Occipital lobe (tissue), 2 donors: Measurements from ENCODE around the gene SC5D.

DNA sequence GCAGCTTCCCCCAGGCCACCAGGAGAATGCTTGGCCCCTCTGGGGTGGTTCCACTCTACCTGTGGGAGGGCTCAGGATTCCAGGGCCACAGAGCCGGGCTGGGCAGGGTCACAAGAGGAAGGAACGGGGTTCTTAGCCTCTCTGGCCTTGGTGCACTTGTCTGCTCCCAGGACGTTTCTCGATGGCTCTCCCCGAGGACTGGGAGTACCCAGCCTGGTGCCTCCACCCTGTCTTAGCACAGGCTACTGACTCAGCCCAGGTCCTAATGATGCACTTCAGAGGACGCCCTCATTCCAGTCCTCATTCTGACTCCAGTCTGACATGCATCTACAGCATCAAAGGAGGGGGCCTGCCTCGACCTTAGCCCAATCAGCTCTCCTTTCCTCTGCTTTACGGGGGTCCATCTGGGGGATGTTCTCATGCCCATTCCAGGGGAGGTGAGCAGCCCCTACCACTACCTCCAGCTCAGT lies 1.1 kb downstream of the USP2 start:
- RAMPAGE, long total RNA: no peak

DNA sequence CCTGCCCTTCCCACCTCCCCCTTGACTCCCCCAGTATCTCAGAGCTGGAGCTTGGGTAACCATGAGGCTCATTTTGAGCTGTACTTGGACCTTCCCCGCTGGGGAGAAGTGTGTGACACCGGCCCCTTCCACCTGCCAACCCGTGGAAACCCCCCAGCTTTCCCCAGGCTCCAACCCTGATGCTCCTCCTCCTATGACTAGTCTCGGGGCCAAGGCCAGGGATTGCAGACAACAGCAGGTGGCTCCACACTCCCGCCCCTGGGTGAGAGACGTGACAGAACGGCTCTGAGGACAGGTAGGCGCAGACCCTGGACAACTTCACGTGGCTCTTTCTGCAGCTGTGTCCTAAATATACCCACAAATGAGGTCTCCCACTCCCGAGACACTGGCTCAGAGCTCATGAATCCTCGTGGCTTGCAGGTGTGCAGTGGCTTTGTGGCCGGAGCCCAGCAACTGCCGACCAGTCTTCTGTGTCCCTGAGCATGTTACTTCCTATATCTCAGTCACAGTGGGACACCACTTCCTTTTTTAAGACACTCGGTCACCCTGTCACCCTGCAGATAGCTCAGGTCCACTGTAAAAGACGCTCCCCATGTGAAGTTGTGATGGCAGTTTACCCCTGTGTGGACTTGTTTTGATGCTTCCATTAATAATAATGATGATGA lies 55.2 kb downstream of the NECTIN1 start:
- RAMPAGE, long total RNA: no peak

DNA sequence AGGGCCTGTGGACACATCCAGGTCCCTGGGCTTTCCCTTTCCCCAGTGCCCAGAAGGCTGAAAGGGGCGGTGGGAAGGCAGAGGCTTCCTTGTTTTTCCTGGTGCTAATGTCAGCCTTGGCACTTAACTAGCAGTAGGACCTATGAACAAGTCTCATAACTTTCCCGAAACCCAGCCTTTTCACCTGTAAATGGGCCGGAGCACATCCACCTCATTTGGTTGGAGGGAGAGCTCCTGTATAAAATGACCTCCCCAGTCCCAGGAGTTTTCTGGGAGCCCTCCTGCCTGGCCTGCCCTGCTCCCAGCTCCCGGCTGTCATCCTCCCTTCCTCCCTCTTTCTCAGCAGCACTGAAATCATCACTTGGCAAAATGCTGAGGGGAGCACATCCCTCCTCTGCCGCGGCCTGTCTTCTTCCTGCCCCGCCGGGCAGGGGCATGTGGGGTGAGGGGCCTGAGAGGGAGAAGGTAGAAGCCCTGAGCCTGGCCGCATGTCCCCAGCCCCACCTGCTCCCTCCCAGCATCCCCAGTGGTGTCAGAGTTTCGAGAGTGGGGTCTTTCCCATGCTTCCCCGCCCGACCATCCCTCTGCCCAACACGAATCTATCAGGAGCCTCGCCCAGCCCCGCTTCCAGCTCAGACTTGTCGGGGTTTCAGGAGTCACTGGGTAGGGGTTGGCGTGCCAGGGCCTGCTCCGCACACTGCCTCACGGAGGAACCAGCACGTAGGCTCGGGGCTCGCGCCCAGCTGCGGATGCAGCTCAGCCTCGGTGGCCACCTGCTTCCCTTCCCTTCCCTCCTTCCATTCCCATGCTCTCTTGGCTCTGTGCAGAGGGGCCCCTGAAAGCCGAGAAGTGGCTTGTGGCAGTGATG lies 37.2 kb downstream of the NECTIN1 start:
- RAMPAGE, long total RNA: no peak

DNA sequence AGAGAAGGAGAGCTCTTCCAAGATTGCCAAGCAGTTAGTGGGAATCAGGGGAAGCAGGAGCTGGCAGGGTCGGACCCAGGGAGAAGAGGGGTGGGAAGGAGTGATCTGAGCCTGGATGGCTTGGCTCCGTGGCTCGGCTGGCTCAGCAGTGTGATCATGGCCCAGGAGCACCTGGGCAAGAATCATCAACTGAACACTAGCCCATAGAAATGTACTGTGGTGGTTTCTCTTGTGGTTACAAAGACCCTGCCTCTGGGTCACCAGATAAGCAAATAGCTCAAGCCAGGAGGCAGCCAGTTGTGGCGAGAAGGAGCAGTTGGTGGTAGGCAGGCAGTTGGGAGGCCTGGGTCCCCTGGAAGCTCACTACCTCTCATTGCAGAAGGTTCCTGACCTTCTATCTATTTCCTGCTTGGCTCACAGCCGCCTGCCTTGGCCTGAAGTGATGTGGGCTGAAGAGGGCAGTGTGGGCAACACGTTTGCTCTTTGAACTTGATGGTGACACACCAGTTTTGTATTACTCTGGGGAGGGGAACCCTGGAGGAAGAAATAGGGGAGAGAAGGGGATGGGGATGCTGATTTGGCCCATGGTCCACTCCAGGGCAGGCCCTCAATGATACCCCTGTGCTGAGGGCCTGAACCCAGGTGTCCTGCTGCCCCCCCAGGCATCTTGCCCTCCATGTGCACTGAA lies 34.7 kb downstream of the NECTIN1 start:
- RAMPAGE, long total RNA: no peak

- RAMPAGE, long total RNA: no peak
Measured at GRCh38 chr11:120127183-120127598, 10.7 kb downstream of the TRIM29 start.

DNA sequence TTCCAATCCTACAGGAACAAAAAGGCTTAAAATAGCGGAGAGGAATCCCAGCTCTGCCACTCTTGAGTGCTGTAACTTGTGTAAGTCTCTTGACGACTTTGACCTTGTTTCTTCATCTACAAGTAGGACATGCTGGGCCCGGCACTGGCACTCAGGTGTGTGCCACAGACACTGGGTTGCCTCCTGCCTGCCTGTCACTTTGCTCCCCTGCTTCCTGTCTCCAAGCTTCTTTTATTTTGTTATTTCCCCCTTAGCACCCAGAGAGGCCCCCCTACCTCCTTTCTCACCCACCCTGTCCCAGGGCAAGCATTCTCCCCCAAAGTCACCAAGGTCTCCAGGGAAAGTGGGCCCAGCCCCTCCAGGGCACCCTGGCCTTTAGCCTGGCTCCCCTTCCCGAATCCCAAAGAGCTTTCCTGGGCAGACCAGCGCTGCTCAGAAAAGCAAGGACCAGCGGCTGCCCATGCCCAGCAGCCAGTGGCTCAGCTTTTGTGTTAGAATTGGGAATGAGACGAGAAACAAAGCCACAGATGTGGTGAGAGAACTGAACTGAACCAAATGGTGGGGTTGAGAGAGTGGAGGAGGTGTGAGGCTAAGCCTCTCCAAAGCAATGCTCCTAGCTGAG lies 4.5 kb downstream of the TRIM29 start:
- RAMPAGE, long total RNA: no peak

- RAMPAGE, long total RNA: no peak
Measured at GRCh38 chr11:120196936-120197916, 13.6 kb upstream of the OAF start.

- RAMPAGE, long total RNA: no peak
Measured at GRCh38 chr11:120219327-120220371, 8.8 kb downstream of the OAF start.

- RAMPAGE, long total RNA: no peak
Measured at GRCh38 chr11:120224777-120225894, 14.3 kb downstream of the OAF start.

- RAMPAGE, long total RNA: no peak
Measured at GRCh38 chr11:120432020-120432625, 79.4 kb upstream of the GRIK4 start.

DNA sequence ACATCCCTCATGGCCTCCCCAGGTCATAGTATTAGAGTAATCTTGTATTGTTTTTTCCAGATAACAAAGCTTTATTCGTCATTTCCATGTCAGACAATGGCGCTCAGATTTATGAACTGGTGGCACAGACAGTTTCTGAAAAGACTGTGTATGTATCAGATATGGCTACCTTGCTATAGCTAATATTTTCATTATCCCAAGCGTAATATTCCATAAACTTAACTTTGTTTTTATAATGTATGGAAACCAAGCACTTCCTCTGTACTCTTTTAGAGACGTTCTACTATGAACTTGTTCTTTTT lies 35.0 kb upstream of the GRIK4 start:
- RAMPAGE, long total RNA: no peak

DNA sequence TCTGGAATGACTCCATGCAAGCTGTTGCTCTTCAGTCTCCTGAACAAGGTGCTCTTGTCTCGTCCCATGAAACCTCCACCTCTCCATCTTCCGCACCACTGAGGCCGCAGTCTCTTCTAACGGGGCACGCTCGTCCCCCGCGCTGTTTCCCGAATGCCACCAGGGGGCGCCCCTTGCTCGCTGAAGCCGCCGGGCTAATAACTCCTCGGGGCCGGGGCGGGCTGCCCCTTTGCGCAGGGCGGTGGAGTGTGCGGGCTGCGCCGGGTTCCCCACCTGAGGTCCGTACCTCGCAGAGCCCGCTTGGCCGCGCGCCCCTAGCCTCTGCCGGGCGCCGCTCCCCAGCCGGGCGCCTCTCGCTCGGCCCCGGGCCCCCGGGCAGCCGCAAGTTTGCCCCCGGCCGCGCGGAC lies 467 bp upstream of the GRIK4 start:
- RAMPAGE, long total RNA: no peak

DNA sequence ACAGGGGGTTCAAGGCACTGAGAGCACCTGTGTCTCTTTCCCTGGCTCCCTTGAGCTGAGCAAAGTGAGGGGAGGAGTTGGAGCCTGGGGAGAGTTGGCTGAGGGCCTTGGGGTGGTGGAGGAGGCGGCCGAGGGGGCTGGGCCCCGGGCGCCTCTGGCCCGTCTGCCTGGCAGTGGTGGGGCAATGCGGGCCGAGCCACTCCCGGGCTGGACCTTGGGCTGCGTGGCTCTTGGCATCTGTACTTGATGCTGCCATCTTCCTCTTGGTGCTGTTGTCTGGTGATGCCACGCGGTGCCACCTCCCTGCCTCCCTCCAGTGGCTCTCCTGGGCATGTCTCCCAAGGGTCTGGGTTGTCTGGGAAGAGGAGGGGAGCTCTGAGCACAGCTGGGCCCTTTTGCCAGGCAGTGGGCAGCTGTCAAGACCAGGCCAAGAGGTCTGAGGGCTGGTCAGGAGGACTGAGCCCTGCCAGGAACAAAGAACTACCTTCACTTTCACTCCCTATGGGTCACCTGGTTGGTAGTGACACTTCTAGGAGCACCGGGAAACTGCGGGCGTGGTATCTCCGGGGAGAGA lies 1.3 kb downstream of the GRIK4 start:
- RAMPAGE, long total RNA: no peak

DNA sequence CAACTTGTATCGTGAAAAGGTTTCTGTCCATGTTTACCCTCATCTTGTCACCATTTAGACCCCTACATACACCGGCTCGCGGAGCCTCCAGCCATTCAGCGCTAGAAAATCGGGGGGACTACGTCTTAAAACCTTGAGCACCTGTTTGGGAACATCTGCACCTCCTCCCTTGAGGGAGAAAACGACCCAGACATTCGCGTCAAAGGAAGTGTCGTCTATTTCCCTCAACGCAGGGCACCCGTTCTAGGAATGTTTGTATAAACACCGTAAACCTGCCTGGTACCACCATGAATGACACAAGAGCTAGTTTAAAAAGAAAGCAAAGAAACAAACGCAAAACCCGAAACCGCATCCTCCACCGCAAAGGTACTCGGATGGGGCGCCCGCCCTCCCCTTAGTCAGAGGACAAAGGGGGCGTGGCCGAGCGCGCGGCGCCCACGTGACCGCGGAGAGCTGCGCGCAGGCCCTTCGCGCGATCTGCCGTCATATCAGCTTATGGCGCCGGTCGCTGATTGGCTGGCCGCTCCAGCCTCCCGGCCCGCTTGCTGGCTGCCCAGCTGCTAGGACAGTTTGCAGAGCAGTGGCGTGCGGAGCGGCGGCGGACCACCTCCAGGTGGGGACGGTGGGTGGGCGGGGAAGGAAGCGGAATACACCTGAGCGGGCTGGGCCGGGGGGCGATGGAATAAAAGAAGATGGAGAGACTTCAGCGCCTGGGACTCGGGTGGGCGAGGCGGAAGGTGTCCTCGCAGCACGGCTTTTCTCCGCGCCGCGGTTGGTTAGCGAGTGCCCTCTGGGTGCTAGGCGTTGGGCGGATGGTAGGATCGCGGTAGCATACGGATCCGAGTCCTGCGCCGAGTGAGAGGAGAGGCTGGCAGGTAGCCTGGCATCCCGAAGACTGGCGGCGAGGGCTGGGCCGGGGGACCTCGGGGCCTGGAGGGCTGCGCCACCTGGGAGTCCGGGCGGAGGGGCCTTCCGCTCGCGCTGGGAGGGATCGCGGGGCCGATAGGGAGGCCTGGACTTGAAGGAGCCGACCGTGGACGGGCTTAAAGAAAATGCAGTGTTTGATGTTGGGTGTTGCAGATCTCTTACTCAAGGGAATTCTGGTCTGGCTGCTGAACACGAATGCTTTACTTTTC lies at the start of gene SC5D:
Gene SC5D, plus strand, starts transcription at position 568 of the 1,136 bp plus-strand sequence.
- RAMPAGE, long total RNA: start-site peak on the plus strand centred at position 558 of the sequence, 66 bp wide, 742 and 713 reads in 2 replicates

GRCh38 chr11:121377730-121378191 lies 74.4 kb upstream of the SORL1 start:
- RAMPAGE, long total RNA: no peak

GRCh38 chr11:121571558-121571901 lies 119.4 kb downstream of the SORL1 start:
- RAMPAGE, long total RNA: no peak

DNA sequence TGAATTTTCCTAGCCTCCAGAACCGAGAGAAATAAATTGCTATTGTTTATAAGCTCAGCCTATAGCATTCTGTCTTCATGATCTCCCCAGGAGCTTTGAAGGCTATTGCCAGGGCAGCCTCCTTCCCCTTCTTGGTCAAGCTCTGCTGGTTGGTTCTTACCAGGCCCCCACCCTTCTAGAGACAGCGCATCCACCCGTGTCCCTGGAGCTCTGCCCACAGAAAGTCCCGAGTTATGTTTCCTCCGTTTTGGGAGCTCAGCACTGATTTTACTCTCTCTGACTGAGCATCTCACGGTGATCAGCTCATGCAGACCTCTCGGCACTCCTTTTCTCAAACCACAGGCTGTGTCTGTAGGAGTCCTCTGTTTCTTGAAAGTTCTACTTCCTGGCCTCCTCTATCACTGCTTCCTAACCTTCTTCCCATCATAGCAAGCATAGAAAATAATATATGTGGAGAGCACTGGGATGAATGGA lies 124.5 kb downstream of the SORL1 start:
- RAMPAGE, long total RNA: no peak

DNA sequence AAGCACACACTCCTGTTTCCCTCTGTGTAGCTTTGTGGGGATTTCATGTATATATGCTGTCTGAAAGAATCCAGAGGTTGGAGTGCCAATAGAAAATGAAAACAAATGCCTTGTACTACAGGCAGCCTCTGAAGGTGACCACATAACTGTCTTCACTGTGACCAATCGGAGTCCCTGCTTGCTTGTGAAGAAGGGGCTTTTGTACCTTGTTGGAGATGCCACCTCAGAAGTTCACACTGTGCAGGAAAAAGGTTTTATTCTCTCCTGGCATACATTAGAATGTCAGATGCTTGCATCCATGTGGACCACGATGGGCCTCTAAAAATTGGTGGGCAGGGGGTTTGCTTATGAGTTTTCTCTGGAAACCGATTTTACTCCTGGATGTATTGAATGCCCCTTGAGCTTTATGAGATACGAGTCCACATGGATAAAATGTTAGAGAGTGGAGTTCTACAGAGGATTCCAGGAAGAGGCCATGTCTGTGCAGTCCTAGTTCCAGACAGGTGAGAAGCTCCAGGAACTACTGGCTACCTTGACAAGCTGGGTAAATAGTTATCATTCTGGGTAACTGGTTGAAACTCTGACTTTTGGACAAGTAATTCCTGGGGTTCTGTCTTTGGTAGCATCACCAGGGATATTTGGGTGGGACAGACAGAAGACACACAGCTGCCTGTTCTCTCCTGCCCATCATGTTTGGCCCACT lies 179.9 kb downstream of the SORL1 start:
- RAMPAGE, long total RNA: no peak

DNA sequence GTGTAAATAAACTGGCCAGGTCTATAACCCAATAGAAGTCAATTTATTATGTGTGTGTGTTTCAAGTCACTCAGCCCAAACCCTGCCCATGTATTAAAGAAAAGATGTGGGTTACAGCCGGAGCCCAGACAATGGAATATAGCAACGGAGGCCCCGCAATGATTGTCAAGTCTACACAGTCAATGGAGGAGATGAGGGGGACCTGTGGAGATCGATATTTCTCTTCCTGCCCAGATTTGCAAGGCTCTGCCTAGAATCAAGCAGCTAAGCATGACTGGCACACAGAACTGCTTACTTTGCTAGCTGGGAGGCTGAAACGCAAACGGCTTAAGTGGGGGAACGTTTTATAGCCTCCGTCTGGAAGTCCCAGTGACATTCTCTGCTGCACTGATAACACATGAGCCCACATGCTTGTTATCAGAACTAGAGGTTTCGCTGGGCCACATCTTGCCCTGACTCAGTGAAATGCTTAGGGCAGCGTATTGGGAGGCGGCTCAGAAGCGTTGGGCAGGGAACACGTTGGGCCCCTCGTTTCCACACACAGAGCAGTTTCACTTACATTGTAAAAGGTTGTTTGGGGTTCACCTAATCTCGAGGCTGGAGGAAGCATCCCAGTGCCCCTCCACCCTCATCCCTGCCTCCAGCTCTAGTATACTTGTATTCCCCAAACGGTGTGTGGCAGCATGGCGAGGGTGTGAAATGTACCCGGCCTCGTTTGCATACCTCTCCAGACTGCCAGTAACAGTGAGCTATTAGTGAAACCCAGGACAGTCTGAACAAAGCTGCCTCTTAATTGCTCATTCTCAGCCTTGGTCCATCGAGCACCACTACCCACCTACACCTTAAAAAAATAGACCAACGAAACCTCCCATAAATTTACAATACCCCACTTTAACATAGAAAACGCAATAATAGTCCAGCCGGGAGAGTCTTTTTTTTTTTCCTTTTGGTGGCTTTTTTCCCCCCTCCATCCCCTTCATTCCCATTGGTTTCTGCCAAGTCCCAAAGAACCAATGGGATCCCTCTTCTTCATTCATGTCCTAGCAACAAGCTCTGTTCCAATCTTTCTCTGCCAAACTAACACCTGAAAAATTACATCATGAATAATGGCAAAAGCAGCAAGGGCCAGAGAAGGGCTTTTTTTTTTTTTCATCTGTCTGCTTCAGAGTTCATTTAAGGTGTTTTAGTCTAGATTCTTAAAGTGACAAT lies 219.3 kb downstream of the SORL1 start:
- RAMPAGE, long total RNA: no peak

GRCh38 chr11:121801142-121801677 lies 314.8 kb downstream of the BLID start:
- RAMPAGE, long total RNA: no peak